Spinal cord (tissue), 3 donors: Measurements from ENCODE around the genes TTK and SNX14.

DNA sequence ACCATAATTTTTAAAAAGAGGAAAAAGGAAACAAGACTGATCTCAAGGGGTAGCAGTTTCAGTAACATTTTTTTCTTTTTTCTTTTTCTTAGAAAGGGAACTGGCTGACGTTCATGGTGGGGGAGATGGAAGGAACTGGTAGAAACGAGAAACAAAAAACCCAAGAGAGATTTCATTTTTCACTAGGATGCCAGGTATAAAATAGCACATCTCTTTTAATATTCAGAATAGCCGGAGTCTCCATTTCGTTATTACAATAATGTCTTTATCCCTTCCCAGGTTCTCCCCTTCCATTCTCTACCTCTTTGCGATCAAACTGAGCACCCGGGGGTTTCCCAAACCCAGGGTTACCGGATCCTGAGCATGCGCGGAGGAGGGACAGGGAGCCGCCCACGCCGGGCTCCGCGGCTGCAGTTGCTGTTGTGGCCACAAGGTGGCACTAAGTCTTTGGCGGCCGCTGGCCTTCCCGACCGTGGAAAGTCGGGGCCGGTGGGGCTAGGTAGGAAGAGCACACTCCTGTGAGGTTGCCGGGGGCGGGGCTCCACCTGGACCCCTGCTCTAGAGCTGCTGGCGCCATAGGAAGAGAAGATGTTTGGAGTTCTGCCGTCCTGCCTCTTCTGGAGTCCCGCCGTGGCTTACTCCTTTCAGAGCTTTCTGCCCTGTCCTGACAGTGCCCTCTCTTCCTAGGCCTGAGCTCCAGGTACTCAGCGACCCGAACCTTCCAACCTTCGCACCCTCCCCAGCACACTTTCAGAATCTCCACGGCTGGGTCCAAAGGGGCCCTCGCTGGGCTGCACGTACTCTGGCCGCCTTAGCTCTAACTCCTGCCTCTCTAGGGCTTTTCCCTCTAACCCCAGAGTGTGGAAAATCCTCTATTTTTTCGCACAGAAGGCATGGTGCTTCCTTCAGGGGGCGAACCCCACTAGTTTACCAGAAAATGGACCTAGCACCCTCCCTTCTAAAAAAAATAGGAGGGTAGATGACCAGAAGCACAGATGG is 146.9 kb downstream of the SH3BGRL2 start:
- PRO-cap: no peak
- RAMPAGE, long total RNA: no peak

DNA sequence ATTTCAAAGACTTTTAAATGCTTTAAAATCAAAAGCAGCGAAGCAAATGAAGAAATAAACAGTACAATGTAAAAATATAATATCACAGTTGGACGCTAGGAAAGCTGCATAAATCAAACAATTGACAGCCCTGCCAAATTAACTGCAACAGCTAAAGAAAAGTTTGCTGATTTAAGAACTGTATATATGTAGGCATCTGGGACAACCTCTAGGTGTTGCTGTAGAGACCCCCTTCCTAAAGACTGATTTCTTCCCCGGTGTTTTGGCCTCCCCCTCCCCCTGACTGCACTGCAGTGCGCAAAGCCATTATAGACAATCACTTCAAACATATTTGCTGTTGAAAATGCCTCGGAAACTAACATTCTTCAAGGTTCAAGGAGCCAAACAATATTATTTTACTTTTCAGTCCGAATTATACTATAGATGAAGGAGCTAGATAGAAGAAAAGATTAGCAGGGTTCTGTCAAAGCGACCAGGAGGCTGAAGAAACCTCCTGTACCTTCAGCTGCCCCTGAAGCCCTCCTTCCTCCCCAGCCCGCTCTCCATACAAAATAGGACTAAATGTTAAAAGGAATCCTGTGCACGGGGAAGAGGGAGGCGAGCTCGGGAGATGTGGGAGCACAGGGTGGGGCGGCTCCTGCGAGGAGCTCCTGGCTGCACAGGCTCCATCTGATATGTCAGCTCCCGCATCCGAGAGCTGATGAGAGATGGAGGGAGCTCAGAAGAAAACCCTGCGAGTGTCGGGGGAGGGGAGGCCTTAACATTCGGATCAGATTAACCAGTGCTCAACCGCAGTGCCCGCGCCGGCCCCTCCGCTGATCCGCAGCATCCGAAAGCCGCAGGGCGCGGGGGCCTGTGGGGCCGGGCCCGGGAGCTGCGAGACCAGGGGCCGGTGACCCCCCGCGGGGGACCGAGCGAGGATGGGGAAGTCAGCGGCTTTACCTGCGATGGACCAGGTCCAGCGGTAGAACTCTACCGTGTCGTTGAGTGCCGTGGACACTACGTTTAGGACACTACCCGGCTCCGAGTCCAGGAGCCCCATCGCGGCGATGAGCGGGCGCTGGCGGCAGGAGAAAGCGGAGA is 774 bp downstream of the ELOVL4 start:
- PRO-cap: no peak
- RAMPAGE, long total RNA: no peak

- PRO-cap: no peak
- RAMPAGE, long total RNA: start-site peak on the plus strand at chr6:80004619-80004687, 69 and 56 reads in 2 replicates
These were observed at the start of gene TTK for GRCh38 chr6:80003757-80005117. Gene TTK (plus strand): TSS chr6:80004649.

GRCh38 chr6:80389614-80390085 is 283.2 kb downstream of the BCKDHB start:
- PRO-cap: no peak
- RAMPAGE, long total RNA: no peak

DNA sequence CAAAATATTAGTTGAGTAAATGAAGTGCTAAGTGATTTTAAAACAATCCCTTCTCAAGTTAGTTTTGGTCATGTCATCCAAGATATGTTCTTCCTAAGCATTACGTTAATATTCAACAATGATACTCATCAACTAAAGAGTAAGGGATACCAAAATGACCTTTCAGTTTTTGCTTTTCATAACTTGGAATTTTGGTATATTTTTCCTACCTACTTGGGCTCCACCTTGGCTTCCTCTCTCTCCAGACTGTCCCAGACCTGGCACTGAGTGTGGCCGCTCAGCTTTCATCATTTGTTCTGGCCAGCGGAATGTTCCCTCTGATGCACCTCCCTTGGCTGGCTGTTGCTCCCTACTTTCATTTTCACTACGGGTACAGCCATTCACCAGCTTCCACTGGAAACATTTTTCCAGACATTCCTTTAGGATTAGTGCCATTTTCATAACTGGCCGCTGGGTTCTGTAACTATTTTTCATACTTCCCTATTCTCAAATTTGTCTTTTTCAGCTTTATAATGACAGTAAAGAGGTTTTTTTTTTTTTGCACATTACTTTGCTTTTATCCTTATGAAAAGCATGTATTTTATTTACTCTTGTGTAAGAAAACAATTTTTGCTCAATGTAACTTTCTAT is 487.4 kb downstream of the TENT5A start:
- PRO-cap: no peak
- RAMPAGE, long total RNA: no peak

DNA sequence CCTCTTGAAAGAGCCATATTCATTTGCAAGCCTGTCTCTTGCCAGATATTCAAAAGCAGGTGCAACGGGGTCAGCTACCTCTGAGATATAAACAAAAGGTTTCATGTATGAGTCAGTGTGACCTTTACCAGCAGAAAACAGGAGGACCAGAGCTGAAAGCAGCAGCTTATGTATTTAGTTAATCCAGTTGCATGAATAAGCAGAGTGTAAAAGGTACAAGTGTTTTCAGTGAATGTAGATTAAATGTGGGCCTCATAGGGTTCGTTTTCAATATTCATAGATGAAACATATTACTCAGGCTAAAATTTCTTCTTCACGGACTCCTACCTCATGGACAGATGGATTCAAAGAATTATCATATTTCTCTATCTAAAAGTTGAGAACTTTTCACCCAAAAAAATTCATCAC is 55.9 kb downstream of the TENT5A start:
- PRO-cap: no peak
- RAMPAGE, long total RNA: no peak

DNA sequence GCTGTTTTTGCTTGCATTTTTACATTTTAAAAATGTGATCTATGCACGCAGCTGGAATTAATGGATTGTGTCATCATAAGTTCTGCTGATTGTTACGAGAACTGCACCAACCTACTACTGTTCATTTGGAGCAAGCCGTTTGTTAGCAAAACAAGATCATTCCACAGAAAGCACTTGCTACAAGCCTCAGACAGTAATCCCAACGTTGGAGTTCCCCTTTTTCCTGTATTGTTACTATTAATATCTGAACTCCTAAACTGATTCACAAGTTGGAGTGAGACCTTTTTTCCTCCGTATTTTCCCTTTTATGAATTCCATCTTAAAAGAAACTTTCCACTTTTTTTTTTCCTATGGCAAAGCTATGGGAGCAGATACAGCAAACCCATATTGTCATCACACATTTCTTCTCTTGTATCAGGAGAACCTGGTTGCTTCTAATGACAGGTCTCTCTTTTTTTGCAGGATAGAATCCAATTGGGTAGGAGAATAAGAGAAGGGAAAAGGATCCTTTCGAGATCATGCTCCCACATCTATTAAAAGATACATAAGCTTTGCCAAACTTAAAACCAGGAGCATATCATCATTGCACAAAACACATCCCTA is 3.4 kb downstream of the TENT5A start:
- PRO-cap: no peak
- RAMPAGE, long total RNA: no peak

GRCh38 chr6:81788679-81788997 is 36.2 kb upstream of the TENT5A start:
- PRO-cap: no peak
- RAMPAGE, long total RNA: no peak

DNA sequence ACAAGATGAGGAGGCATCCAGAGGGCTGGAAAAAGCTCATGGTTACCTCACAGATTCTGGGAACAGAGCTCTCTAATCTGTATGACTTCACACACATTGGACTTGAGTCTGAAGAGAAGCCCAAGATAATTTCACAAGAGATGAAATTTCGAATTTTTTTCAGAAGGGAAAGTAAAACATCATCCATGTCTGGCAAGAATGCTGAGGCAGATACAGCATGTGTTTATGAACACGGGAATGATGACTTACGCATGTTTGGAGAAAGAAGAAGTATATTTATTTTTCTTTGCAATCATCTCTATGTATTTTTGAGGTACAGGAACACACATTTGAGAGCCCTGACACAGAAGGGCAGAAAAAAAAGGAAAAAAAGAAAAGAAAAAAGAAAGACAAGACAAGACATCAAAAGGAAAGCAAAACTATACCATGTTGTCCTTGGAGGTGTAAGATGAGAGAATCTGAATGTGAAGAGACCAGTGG is 141.9 kb upstream of the TENT5A start:
- PRO-cap: no peak
- RAMPAGE, long total RNA: no peak

- PRO-cap: no peak
- RAMPAGE, long total RNA: no peak
These were observed 104.5 kb downstream of the IBTK start for GRCh38 chr6:82143025-82143470.

DNA sequence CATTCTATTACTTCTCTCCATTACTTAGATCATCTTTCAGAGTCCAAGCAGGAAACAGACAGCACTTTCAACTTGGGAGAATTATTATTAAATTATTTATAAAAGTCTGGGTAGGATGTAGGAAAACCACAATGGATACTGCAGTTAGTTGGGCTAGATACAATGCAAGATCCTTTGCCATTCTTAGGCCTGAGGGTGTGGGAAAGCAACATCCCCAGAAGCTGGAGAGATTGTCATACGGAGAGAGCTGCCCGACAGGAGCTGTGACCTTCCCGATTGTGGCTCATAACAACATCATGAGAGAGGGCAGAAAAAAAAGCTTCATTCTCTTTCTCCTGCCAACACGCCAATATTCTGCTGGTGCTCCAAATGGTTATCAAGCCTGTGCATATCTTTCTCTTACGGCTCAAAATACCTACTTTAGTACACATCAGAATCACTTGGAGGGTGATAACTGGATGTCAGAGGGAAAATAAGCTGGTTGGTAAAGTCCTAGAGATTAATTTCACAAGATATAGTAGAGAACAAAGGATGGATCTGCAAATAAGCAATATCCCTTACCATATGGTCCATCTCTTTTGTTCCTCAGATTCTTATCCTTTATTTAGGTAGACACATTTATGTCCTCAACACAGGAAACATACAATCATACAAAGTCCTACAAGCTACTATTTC is 81.0 kb downstream of the IBTK start:
- PRO-cap: no peak
- RAMPAGE, long total RNA: no peak

- PRO-cap: no peak
- RAMPAGE, long total RNA: no peak
These were observed 36.3 kb downstream of the IBTK start for GRCh38 chr6:82211197-82211772.

- PRO-cap: no peak
- RAMPAGE, long total RNA: no peak
These were observed 98.6 kb downstream of the RWDD2A start for GRCh38 chr6:83291636-83292237.

GRCh38 chr6:83864094-83864500 is 4.6 kb downstream of the CYB5R4 start:
- PRO-cap: no peak
- RAMPAGE, long total RNA: no peak

GRCh38 chr6:84033994-84034749 is 600 bp downstream of the MRAP2 start:
- PRO-cap: no peak
- RAMPAGE, long total RNA: no peak

DNA sequence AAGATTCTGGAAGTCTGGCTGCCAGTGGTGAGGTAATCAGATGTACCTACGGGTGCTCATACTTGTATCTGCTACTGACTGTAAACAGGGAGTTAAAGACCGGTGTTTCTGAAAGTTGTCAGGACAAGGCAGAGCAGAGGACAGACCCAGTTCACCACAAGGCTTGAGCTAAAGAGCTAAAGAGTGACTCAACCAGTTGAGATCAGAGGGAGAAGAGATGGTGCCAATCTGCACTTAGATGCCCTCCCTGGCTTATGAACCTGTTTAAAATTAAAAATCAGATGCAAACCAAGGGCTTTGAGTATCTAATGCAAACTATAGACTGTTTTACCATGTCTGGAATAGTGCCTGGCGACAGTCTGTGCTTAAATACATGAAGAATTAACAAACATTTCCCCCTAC is 55.3 kb downstream of the CEP162 start:
- PRO-cap: no peak
- RAMPAGE, long total RNA: no peak

DNA sequence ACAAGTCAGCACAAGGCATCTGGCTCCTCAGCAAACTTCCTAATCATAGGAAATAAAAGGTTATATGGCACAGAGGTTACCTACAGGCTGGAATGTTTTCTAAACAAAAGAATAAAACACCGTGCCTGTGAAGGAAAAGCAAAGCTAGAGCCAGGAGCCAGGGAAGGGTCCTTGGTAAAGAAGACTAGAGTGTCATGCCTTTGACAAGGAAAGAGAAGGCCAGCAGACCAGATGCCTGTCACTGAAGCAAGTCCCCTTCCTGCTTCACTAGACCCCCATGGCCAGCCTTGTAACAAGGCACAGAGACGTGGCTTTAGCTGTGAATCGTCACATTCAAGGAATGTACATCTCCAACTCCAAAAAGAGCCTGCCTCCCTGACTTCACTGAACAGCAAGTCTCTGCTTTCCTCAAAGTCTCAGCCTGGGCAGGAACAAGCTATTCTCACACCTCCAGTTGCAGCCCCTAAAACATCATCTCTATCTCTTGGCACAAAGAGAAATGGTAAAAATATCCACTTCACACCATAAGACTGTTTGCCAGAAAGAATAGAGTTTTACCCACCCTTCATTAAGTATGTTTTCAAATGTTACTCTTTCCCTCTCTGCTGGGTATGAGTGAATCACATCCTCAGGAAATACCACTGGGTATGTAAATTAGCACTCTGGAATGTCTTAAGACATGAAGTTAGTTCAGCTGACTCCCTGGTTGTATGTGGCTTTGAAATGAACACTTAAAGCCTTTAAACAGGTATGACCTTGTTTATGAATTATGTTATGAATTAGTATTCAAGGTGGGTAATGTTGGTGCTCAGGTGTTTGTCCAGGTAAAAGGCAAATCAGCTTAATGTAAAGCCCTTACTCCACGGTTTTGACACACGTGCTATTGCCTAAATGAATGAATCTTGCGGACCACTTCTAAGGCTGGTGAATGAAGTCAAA is 46.4 kb upstream of the NT5E start:
- PRO-cap: no peak
- RAMPAGE, long total RNA: no peak

- PRO-cap: no peak
- RAMPAGE, long total RNA: no peak
These were observed 30.7 kb upstream of the NT5E start for GRCh38 chr6:85419028-85419677.

- PRO-cap: no peak
- RAMPAGE, long total RNA: no peak
These were observed 9.2 kb downstream of the NT5E start for GRCh38 chr6:85459079-85459574.

GRCh38 chr6:85593375-85594388 is at the start of gene SNX14:
Gene SNX14 (minus strand): TSS chr6:85593858.
- PRO-cap: no peak
- RAMPAGE, long total RNA: start-site peak on the minus strand at chr6:85593744-85593901, 613 and 616 reads in 2 replicates